Right lobe of liver (tissue), 4 donors: ENCODE results near the genes PNP, OR6S1 and OR4E2.

DNA sequence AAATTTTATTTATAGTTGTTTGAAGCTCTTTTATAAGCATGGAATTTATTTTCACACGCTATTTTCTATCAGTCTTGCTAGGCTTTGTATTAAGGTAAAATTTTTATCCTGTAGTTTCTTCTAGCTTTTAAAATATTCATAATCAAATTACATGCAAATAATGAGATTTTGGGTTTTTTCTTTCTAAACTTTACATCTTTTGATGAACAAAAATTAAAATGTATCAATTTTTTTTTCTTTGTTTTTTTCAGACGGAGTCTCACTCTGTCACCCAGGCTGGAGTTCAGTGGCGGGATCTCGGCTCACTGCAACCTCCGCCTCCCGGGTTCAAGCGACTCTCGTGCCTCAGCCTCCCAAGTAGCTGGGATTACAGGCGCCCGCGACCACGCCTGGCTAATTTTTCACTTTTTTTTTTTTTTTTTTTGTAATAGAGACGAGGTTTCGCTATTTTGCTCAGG lies 1.4 kb upstream of the PARP2 start:
- PRO-cap, 4 experiments, result no peak in any of the 4 experiments
- RAMPAGE, long total RNA, 2 experiments, result no peak in any of the 2 experiments

DNA sequence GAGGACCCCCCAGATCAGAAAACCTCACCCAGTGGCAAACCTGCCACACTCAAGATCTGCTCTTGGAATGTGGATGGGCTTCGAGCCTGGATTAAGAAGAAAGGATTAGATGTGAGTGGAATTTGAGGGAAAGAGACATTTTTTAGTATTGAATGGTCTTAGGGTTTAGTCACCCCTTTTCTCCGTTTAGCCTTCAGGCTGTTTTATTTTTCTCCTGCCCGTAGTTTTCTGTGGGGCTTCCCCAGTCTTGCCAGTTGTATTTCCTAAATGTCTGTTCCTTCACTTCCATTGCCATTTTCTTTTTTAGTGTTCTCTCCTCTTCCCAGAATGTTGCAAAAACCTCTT lies 937 bp downstream of the APEX1 start:
- PRO-cap, 4 experiments, result no peak in any of the 4 experiments
- RAMPAGE, long total RNA, 2 experiments, result no peak in any of the 2 experiments

GRCh38 chr14:20468956-20469939 lies at the start of gene PNP:
Gene PNP, plus strand, starts transcription at chr14:20469406.
- PRO-cap, 4 experiments, result peak in 4 of 4 experiments; most common plus-strand start chr14:20469406 (in 4); most common minus-strand start chr14:20469242 (in 1)
- RAMPAGE, long total RNA, 2 experiments, result start-site peak on the plus strand in 1 of 2 experiments, at chr14:20469405-20469447 at its widest, 431 reads per replicate

DNA sequence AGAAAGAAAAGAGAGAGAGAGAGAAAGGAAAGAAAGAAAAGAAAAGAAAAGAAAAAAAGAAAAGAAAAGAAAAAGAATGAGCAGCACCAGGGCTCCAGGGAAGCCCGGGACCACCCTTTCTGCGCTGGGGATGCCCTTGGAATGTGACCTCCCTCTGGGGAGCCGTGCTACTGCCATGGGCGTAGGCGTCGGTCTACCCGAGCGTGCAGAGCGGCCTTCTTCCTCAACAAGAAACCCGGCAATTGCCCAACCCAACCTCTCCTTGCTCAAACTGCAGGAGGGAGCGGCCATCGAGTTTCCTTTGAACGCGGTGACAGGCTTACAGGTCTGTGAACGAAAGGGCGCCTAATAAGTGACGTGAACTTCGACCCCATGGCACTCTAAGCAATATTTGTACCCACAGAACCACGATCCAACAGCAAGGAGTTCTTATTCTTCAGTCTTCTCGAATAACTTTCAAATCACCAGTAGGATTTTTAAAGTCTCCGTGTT lies 16.8 kb downstream of the OR6S1 start:
- PRO-cap, 4 experiments, result no peak in any of the 4 experiments
- RAMPAGE, long total RNA, 2 experiments, result no peak in any of the 2 experiments

DNA sequence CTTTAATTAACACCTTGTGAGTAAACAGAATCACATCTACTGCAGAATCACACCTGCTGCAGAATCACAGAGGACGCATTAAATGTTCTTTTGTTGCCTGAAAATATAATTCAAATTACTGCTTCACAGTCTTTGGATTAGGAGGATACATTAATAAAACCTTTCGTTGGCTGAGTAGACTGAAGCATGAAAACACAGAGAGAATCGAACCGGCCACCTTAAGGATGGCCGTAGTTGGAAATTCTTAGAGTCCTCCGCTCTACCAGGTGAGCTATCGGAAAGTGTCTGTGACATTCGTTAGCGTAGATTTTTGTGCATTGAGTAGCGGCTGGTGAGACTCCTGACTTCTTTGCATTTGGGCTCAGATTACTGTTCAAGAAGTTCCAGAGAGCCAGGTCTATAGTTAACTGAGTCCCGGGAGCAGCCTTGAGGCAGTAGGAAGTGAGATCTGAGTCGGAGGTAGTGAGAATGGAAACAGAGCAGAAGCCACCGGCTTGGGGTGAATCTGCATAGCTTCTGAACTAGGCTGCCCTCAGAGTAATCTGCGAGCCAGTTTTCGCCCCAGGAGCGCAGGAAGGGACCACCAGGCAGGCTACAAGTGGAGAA lies 11.2 kb downstream of the OR6S1 start:
- PRO-cap, 4 experiments, result no peak in any of the 4 experiments
- RAMPAGE, long total RNA, 2 experiments, result no peak in any of the 2 experiments

- PRO-cap, 4 experiments, result no peak in any of the 4 experiments
- RAMPAGE, long total RNA, 2 experiments, result no peak in any of the 2 experiments
Measured at GRCh38 chr14:20641636-20642104, at the start of gene OR6S1. Gene OR6S1, minus strand, starts transcription at chr14:20641691.

- PRO-cap, 4 experiments, result no peak in any of the 4 experiments
- RAMPAGE, long total RNA, 2 experiments, result no peak in any of the 2 experiments
Measured at GRCh38 chr14:20800857-20801349, 1.7 kb downstream of the RNASE1 start.

- PRO-cap, 4 experiments, result no peak in any of the 4 experiments
- RAMPAGE, long total RNA, 2 experiments, result no peak in any of the 2 experiments
Measured at GRCh38 chr14:20802398-20802728, 281 bp downstream of the RNASE1 start.

DNA sequence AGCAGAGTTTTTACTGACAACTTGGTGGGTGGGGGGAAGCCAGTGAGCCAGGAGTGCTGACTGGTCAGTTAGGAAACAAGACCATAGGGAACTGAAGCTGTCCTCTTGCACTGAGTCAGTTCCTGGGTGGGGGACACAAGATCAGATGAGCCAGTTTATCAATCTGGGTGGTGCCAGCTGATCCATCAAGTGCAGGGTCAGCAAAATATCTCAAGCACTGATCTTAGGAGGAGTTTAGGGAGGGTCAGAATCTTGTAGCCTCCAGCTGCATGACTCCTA lies 19.1 kb upstream of the RNASE1 start:
- PRO-cap, 4 experiments, result no peak in any of the 4 experiments
- RAMPAGE, long total RNA, 2 experiments, result no peak in any of the 2 experiments

DNA sequence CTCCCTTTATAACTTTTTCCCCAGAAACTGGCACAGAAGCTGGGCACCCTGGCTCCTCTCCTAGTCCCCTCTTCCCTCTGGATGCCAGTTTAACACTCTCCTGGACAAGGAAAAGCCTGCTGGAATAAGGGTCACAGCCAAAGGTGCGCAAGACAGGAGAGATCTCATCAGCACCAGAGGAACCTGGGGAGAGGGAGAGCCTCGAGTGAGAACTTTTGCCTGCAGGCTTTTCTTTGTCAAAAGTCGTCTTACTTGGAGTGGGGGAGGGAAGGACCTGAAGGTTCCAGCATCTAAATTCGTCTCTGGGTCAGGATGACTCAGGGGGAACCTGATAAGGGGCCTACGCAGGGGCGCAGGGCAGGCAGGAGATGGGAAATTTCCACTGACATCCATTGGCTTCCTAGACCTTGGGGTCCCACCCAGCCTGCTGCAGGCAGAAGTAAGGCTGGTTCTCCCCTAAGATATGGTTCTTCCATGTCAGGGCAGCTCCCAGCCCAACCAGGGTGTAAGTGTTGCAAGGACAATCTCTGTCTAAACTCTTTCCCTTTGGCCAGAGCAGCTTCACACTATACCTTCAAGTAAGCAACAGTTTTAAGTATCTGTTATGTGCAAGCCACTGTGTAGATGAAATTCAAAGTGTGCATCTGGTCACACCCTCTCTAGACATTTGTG lies 2.0 kb upstream of the NDRG2 start:
- PRO-cap, 4 experiments, result no peak in any of the 4 experiments
- RAMPAGE, long total RNA, 2 experiments, result no peak in any of the 2 experiments

DNA sequence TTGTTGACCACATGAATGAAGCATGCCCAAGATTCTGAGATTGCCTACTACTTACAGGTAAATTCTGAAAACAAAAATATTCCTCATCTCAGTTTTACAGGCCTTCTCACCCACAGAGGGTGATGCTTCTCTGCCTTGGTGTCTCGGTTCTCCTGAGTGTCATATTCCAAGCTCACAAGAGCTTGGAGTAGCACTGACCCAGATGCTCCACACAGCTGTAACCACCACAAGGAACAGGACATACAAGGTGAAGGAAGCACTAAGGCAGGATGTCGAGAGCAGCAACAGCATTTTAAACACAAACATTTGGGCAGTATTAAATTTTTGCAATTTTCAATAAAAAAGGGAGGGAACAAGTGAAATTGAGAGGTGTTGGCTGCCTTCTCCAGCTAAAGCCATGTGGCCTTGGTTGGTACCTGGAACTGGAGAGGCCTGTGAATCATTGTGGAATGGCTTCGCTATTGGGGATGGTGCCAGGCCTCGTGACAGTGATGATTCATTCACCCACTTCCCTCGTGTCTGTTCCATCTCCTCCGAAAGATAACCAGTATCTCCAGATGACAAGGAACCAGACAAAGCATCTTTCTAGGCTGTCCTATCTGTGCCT lies 696 bp upstream of the RNASE7 start:
- PRO-cap, 4 experiments, result peak in 2 of 4 experiments; most common plus-strand start position 547 of the sequence (in 2); most common minus-strand start position 399 of the sequence (in 1)
- RAMPAGE, long total RNA, 2 experiments, result no peak in any of the 2 experiments

GRCh38 chr14:21070986-21072044 lies 1.2 kb downstream of the ARHGEF40 start:
- PRO-cap, 4 experiments, result peak in 4 of 4 experiments; most common plus-strand start chr14:21071719 (in 3); most common minus-strand start chr14:21071546 (in 2)
- RAMPAGE, long total RNA, 2 experiments, result no peak in any of the 2 experiments

DNA sequence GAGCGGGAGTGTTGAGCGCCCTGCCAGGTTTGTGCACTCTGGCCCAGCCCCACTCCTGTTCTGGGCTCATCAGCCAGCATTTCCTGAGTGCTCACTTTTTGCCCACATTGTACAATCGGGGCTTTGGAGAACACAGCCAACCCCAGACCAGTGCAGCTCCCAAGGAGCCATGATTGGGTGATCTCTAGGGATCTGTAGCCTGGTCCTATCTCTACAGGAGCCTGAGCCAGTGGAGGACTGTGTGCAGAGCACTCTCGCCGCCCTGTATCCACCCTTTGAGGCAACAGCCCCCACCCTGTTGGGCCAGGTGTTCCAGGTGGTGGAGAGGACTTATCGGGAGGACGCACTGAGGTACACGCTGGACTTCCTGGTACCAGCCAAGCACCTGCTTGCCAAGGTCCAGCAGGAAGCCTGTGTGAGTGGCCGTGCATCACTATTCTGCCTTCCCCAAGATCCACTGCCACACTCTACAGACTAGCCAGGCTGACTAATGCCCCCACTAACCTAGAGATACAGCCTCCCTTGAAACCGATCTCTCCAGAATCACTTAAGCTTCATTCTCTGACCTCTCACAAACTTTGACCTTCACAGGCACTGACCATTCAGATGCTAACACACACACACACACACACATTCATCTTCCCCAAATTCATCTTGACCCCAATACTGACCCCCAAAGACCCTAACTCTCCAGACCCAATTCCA lies 2.9 kb downstream of the ARHGEF40 start:
- PRO-cap, 4 experiments, result no peak in any of the 4 experiments
- RAMPAGE, long total RNA, 2 experiments, result no peak in any of the 2 experiments

DNA sequence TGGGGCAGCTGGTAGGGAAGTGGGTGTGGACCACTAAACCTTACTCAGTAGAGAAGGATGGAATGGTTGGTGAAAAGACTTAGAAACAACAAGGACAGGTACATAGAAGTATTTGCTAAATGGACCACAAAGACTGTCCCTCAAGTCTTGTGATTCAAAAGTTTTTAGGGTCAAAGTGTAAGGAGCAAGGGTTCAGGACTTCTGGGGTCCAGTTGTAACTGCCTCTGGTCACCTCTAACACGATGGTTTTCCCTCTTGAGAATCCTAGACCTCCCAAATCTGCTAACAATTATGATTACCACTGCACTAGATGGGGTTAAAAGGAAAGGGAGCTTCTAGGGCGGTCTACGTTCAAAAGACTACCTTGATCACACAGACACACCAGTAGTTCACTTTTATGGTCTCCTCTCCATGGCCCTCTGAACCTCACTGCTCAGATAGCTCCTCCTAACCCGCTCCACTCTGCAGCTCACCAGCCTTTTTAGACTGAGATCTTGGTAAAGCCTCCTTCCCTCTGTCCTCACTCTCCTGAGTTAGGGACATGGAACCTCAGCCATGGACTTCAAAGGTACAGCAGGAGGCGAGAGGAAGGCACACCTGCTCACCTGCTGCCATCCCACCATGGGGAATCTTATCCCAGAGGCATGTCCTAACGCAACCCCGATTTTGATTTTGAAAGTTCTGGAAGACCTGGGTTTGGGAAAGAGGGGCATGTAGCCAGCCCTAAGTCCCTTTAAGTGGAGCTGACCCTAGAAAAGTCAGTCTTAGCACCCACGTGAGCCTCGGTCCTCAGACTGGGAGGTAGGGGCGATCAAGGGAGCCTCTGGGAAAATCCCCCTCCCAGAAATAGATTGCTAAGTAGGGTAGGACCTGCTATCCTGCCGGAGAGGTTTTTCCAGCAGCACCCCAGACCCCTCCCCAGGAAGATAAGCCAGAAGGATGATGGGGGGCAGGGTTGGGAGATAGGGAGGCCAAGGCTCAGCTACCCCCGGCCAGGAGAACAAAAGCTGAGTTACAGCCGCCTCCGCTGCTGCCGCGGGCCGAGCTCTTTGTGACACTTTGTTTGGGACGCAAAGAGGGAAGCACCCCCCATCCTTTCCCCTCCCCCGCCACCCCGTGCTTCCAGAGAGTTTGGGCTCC lies 1.4 kb downstream of the ZNF219 start:
- PRO-cap, 4 experiments, result peak in 4 of 4 experiments; most common plus-strand start position 1,062 of the sequence (in 3); most common minus-strand start position 1,056 of the sequence (in 4)
- RAMPAGE, long total RNA, 2 experiments, result no peak in any of the 2 experiments

DNA sequence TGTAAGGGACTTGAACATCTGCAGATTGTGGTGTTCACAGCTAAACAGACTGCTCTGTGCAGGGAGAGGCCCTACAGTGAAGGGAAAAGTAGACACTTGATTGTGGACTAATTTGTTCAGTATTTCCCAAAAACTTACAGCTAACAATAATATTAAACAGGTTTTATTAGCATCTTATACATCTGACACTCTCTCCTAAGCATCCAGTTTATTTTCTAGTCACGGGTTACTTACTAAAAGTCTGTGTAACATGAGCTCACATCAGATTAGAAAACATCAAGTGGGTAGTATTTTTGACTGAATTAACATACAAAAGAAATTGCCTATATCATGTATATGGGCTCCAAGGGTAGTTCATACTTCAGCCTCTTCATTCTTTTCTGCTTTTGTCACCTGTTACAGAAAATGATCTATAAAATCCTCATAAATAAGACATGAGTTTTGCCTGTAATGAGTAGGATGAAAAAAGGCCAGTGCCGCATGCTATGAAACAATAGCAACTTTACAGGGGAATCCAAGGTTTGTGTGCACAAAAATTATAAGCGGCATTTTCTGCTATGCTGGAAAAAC lies 53.5 kb upstream of the OR5AU1 start:
- PRO-cap, 4 experiments, result no peak in any of the 4 experiments
- RAMPAGE, long total RNA, 2 experiments, result no peak in any of the 2 experiments

DNA sequence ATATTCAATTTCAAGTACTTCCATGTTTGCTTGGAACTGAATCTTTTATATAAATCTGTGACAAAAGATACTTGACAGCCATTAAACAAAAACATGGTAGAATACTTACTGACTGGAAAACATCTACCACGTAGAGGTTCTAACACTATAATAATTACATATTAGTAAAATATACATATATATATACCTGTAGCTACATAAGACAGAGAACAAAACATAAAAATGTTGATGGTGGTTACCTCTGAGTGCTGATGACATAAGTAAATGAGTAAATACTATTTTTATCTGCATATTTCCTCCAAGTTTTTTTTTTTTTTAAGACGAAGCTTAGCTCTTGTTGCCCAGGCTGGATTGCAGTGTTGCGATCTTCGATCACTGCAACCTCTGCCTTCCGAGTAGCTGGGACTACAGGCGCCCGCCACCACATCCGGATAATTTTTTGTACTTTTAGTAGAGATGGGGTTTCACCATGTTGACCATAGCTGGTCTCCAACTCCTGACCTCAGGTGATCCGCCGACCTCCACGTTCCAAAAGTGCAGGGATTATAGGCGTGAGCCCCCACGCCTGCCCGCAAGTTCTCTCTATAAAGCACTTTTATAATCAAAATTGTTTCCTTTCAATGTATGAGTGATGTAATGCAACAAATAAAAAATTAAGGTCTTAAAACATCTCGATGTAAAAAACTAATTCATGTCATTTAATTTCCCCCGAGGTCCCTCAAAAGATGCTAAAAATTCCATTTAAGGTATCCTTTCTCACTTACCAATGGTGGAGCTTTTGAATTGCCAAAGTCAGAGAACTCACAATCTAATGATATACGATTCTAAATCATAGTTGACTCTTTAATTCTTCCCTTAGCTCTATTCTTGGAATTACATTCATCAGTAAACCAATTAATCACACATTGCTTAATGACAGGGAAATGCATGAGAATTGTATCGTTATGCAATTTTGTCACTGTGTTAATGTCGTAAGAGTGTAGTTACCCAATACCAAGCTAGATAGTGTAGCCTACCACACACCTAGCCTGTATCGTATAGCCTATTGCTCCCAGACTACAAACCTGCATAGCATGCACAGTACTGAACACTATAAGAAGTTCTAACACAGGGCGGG lies 25.2 kb downstream of the HNRNPC start:
- PRO-cap, 4 experiments, result peak in 3 of 4 experiments; most common minus-strand start position 436 of the sequence (in 1)
- RAMPAGE, long total RNA, 2 experiments, result no peak in any of the 2 experiments

- PRO-cap, 4 experiments, result no peak in any of the 4 experiments
- RAMPAGE, long total RNA, 2 experiments, result no peak in any of the 2 experiments
Measured at GRCh38 chr14:21256560-21257141, 12.6 kb downstream of the HNRNPC start.

GRCh38 chr14:21427666-21428387 lies 28.1 kb downstream of the CHD8 start:
- PRO-cap, 4 experiments, result no peak in any of the 4 experiments
- RAMPAGE, long total RNA, 2 experiments, result no peak in any of the 2 experiments

- PRO-cap, 4 experiments, result no peak in any of the 4 experiments
- RAMPAGE, long total RNA, 2 experiments, result no peak in any of the 2 experiments
Measured at GRCh38 chr14:21527087-21527401, 898 bp upstream of the SALL2 start.

GRCh38 chr14:21653677-21653885 lies at the start of gene OR4E2:
Gene OR4E2, plus strand, starts transcription at chr14:21653835.
- PRO-cap, 4 experiments, result no peak in any of the 4 experiments
- RAMPAGE, long total RNA, 2 experiments, result no peak in any of the 2 experiments